Metanephros (tissue), 2 donors: ENCODE measurements around a stretch of chr6.

GRCh38 chr6:89346505-89346741 is 6.1 kb downstream of the UBE2J1 start:
- RAMPAGE, long total RNA: no peak

- RAMPAGE, long total RNA: no peak
Measured at GRCh38 chr6:89357023-89357992, 4.8 kb upstream of the UBE2J1 start.

DNA sequence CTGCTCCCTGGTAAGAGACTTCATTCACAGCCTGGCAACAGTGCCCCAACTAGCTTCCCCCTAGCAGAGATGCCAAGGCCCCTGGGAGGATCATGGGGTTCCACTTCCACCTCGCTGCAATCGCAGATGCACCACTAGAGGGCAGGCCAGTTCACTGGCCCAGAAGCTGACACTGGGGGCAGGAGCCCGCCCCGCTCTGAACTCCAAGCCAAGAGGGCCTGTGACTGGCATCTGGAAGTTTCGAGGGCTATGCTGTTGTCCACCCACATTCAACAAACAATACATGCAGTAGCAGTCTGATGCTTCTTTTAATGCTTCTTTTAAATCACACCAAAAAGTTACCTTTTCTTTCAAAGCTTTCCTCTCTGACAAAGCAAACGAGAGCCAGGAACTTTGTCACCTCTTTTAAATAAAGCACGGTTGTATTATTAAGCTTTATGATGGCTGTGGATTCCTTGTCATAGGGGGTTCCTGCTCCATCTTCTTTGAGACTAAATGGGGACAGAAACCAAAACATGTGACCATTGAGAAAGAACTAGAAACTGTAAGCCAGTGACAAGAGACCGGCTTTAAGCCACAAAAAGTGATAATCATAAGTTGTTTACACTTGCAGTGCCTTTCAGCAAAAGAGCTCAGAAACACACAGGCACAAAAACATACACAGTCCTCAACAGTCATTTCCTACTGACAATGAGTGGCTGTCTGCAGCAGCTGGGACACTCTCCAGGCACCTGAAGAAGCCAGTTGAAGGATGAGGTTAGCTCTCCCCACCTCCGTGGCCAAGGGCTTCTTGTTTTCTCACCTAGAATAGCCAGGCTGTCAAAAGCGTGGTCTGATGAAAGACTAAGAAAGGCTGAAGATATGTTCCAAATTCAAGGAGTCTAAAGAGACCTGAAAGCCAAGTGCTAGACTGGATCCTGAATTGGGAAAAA is 19.8 kb upstream of the UBE2J1 start:
- RAMPAGE, long total RNA: no peak

DNA sequence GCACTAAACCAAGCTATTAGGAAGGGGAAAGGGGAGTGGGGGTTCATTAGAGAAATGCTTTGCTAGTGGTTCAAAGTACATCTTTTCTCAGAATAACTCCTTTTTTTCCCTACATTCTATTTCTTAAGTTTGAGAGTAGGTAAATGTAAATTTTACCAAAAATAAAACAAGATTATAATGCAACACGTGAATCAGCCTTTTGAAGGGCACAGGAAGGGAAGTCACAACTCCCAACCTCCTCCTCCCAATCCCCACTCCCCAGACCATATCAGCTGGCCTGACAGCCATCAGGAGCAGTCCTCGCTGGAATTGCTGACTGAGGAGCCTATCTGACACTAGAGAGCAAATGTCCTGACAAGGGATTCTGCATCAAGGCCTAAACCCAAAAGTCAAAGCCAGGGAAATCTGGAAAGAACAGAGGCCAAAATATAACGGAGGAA is 2.7 kb downstream of the RRAGD start:
- RAMPAGE, long total RNA: no peak

GRCh38 chr6:89623198-89623533 is 15.4 kb downstream of the LYRM2 start:
- RAMPAGE, long total RNA: no peak

GRCh38 chr6:89661924-89662527 is 23.5 kb upstream of the LYRM2 start:
- RAMPAGE, long total RNA: no peak

- RAMPAGE, long total RNA: no peak
Measured at GRCh38 chr6:89780938-89781658, 38.5 kb downstream of the MDN1 start.

DNA sequence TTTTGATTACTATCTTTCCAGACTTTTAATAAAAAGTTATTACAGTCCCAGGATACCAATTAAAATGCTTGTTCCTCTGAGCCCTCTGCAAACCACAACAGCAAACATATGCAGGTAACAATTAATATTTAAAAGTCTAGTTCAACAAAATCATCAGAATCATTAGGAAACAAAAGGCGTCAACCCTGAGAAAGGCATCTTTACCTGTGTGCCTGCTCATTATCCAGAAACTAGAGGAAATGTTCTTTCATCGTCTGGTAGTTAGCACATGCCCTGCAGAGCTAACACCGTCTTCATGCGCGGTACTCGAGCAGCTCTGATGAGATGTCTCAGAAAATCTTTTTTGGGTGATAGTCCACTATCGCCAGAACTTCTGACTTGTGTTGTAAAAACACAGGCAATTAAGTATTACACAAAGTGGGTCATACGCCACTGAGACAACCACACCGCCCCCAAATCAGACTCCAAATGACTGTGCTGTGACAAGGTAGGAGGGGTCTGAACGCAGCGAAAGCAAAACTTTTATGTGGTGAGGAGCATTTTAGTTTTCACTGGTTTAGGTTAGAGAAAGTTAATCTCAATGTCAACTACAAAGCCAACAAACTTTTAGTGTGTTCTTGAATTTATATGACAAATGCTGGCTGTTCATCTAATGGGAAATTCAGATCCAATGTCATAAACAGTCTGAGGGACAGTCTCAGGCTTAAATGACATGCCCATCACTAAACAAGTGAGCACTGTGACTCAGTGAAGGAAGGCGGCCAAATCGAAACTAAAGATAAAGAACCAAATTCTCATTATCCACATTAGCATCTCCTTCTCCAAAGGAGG is 186.5 kb downstream of the GJA10 start:
- RAMPAGE, long total RNA: no peak

DNA sequence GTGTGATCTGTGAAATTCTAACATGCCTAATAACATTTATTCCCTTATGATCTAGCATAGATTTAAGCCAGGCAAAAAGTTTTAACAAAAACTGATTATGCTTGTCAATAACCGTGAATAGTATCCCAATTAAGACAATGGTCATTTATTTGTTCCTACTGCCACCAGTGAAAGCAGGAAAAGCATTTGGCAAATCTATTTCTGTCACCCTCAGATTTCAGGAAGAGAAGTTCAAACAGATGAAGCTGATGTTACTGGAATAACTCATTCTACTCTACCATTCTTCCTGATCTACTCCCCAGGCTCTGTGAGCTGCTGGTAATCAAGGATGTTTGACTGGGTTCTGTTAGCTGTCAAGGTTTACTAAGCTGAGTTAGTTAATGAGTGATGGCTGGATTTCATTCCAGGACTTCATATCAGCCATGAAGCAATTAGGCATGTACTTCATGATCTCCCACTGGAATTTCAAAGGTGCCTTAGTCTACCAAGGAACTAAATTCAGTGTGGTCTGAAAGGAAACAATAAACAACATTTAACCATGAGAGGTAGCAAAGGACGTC is 113.1 kb downstream of the BACH2 start:
- RAMPAGE, long total RNA: no peak

DNA sequence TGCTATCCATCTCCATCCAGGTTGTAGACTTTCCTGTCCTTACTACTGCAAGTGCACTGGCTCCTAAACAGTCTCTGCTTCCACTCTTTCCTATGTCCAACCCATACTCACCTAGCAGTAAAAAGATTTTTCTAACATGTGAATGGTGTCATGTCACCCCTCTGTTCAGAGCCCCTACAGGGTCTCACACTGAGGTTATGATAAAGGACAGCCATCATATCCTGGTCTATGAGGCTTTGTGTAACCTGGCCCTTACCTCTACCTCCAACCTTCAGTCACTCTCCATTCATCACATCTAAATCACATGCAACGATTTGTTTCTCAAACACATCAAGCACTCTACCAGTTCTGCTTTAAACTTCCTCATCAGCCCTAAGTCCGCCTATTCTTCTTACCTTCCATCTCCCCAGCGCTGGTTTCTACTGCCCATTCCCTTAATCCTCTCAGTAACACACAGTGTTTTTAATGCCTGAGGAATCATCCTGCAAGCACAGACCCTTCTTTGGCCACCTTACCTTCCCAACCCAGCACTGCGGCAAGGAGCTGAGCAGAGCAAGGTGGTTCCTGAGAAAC is 17.8 kb upstream of the BACH2 start:
- RAMPAGE, long total RNA: no peak

DNA sequence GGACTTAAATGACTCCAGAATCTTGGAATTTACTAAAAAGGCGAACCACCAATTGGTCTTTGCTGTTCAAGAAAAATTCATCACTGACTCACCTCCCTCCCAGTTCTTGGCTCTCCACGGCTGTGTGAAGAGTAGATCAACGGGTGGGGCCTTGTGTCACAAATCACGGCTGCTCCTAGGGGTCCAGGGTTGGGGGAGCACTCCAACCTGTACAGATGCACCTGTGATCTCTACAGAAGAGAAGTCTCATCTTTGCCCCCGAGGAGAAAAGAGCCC is 79.5 kb upstream of the BACH2 start:
- RAMPAGE, long total RNA: no peak

DNA sequence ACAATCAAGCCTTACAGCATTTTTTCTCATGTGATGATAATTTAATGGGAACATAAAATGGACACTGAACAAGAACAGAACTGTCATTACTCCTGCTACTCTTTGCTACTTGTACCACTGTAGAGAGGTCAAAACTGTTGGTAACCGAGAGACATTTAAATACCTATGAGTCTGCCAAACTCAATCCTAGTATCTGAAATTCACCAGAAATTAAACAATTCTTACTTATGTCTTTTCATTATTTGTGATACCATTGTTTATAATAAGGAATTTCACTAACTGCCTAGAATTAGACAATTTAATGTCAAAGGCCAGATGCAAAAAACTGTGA is 197.6 kb downstream of the EPHA7 start:
- RAMPAGE, long total RNA: no peak

GRCh38 chr6:94784331-94784741 is 793.0 kb upstream of the MANEA start:
- RAMPAGE, long total RNA: no peak

GRCh38 chr6:96542220-96543178 is 20.4 kb upstream of the FHL5 start:
- RAMPAGE, long total RNA: no peak

- RAMPAGE, long total RNA: no peak
Measured at GRCh38 chr6:96898574-96899044, 918 bp upstream of the NDUFAF4 start.

GRCh38 chr6:97594748-97595248 is 311.8 kb upstream of the MMS22L start:
- RAMPAGE, long total RNA: no peak

- RAMPAGE, long total RNA: no peak
Measured at GRCh38 chr6:98787978-98788481, 46.3 kb upstream of the POU3F2 start.

DNA sequence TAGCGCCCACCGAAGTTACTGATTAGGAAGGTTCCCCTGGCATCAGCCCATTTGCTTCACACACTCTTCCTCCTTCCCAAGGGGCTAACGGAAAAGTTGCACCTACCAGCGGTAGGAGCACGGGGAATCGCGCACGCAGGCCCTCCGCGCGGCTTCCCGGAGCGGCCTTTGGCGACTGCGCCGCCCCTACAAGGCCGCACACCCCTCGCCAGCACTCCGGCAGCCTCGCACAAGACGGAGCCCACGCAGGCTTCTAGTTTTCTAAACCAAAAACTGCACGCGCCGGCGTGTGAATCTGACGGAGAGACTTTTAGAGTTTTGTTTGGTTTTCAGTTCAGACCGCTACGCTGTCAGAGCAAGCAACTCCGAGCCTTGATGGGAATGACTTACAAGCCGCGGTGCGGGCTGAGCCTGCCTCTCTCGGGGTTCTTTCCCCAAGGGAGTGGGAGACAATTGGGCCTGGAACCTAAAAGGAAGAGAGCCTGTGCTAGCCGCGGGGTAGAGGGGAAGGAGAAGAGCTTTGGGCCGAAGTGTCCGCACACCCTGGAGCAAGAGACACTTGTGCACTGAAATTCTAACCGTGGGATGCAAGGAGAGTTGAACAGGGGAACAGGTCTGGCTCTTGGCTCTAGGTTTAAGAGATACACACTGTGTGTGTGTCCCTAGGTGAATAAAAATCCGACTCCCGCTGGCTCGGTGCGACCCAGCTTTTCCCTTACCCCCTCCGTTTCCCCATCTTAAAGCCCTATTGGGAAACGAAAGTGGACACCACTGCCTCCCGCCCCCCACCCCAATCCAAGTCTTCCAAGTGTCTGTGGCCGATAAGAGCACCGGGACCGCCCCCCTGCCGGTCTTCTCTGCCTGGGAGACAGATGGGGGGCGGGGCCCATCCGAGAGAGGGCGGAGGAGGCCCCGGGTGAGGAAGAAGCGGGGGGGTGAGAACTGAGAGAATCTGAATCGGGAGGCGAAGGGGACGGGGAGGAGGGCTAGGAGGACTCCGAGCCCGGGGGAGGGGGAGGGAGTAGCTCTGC is 652 bp upstream of the POU3F2 start:
- RAMPAGE, long total RNA: no peak

- RAMPAGE, long total RNA: no peak
Measured at GRCh38 chr6:99347247-99347805, 2.1 kb downstream of the FAXC start.

DNA sequence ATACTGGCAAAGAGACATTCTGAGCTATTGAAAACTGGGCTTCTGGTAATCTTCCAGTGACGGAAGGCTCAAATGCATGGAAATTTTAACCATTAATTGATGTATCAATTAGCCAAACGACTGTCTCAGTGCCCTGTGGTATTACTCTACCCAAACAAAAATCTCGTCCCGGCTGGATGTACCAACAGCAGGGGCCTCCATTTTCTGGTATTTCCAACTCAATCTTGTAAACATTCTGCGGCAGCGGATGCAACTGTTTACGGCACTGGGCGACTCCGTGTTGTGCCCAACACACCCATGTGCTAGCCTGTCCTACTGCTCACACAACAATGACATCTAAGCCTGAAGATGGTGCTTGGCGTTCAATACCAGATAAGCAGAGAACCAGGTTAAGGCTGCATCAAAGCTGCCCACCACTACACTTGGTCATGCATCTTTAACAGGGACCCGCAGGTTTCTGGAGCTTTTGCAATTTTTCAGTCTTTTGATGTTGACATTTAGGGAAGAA is 1.2 kb downstream of the FAXC start:
- RAMPAGE, long total RNA: no peak